ENCODE measurements around the gene NFATC2.

DNA sequence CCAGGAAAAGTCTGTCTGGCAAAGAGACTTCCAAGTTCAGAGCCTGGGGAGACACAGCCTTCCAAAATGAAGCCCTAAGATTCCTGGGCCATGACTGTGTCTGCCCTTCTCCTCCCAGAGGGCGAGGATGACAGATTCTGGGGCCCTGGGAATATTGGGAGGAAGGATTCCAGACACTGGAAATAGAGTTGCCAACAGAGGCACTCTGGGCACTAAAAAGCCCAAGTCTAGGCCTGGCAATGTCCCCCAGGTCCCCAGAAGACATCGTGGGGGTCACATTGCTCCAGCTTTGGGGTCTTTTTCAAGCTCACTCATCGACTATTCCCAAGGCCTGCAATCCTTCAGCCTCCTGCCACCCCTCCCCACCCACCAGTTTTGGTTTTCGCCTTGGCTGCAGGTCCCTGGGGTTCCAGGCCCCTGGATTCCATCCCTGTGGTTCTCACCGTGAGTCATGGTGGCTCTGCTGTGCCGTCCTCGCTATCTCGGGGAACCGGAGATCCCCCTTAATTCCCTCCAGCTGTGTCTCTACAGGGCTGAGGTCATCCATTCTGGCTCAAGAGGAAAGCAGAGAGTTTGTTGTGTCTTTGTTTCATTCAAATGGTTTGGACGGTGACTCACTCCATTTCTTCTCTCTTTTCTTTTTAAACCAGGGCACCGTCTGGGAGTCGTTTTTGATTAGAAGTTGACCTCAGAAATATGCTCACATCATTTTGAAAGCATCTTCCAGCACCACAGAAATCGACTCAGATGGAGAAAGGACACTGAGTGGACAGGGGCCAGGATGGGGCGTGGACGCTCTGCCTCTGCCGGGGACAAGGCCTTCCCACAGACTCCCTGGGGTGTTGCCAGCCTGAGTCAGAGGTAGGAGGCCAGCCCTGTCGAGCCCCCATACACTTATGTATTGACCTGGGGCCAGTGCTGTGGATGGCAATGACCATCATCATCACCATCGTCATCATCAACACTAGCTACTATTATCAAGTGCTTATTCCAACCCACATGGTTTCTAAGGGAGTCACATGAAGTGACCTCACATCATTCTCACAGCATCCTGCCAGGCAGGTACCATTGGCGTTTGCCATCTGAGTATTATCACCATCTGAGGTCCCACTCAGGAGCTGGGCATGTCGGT, 176.4 kb downstream of the NFATC2 start:
- RRBS: no CpG with 5 or more reads among the region's 20 CpGs

- RRBS: 2% methylated on average over 5 of the region's 20 CpGs
Observed at GRCh38 chr20:51404590-51405554, 137.6 kb downstream of the NFATC2 start.

DNA sequence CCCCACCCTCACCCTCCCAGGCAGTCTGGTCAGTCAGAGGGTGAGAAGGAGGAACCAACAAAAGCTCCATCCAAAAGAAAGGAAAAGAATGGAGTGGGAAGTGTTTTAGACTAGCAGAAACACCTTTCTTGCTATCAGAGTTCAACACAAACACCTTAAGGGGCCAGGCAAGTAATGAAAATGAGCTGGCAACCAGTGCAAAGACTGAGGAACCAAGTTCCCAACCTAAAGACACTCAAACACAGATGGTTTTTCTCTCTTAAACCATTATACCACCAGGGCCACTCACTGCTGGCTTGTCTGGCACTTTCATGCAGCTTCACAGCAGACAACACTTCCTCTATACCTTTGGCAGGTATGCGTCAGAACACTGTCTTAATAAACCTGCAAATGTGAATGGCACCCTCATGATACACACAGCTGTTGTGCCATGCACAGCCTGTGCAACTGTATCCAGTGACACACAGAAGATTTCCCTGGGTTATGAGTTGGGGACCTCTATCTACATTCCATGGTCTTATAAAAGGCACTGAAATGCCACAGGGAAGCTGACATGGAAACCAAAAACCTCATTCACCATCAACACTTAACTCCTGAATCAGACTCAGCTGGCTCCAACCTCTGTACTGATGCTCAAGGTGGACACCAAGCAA, 41.6 kb downstream of the NFATC2 start:
- RRBS: no CpG with 5 or more reads among the region's 1 CpG

DNA sequence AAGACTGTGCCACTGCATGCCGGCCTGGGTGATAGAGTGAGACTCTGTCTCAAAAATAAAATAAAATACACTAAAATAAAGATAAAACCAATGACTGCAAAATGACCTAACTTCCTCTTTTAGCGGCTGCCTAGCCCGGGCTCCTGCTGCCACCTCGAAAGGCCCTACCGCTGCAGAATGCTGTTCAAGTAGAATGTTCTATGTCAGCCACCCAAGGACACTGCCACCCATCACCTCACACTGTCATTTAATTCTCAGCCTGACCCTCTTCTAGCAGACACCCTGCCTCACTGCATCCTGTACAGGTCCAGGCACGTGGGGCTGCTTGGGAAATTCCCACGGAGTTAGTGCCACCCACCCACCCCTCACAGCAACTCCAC, 17.4 kb downstream of the NFATC2 start:
- RRBS: no CpG with 5 or more reads among the region's 7 CpGs

DNA sequence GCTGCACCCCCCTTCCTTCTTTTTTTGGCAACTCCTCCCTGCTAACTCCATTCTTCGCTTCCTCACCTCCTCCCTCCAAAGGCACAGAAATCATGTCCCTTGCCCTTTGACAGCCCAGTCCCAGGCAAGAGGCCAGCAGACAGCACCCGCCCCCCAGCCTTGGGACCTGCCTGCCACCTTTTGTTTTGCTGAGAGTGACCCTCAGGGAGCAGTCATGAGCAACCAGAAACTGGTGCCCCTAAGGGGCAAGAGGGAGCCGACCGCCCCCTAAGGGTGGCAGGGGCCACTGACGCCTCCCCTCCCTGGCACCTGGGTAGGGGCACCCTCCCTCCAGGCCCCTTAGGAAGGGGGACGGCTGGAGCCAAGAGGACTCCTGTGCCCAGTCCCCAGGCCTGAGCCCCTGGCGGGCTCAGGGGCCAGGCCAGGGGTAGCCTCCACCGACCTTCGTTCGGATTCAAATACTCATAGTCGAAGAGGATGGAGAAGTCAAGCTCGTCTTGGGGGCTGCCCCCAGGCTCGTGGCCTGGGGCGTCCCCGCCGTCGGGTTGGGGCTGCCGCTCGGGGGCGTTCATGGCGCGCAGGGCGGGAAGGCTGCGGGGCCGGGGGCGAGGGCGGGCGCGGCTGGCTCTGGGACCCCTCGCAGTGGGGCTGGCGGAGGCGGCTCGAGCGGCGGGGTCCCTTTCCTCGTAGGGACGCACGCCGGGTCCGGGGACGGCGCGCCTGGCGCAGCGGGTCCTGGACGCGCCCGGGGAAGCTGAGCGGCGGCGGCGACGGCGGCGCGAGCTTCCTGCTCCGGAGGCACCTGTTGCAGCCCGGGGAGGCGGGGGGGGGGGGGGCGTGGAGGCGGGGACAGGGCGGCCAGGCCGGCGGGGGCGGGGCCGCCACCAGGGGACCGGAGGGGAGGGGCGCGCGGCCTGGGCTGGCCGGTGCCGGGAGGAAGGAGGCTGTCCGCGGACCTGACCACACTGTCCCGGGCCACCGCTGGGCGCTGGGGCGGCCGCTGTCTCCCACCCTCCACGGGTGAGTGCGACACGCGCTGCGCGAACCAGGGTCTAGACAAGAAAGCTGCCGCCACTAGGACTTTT, at the start of gene NFATC2:
Gene NFATC2 (minus strand): TSS at position 792 of the 1,085 bp plus-strand sequence.
- RRBS: 2% methylated on average over 36 of the region's 86 CpGs

GRCh38 chr20:51630924-51632201, 88.8 kb upstream of the NFATC2 start:
- RRBS: no CpG with 5 or more reads among the region's 28 CpGs

DNA sequence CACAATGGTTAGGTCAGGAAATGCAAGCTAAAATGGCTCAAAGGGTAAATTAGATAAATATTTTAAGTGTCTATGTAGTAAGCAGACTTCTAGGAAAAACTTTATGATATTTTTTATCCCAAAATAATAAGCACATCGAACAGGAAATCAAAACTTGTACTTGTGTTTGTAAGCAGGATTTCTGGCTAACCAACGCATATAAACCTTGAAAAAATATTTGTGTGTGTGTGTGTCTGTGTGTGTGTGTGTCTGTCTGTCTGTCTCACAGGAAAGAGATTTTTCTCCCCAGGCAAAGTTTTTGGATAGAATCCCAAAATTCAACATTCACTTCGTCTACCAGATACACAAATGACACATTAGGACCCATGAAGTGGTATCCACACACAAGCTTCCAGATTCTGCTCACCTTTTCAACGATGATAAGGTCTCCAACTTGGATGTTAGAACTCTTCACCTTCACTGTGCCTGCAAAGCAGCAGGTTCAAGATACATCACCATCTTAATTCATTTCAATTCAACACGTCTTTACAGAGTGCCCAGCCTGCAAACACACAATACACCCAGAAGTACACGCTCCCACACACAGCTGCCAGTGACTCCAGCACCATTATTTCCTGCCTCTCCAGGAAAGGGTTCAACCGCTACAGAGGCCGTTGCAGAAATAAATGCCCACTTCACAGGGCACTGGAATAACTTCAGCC, 71.0 kb downstream of the ATP9A start:
- RRBS: no CpG with 5 or more reads among the region's 8 CpGs

- RRBS: no CpG with 5 or more reads among the region's 16 CpGs
Observed at GRCh38 chr20:51725351-51726255, 42.6 kb downstream of the ATP9A start.

DNA sequence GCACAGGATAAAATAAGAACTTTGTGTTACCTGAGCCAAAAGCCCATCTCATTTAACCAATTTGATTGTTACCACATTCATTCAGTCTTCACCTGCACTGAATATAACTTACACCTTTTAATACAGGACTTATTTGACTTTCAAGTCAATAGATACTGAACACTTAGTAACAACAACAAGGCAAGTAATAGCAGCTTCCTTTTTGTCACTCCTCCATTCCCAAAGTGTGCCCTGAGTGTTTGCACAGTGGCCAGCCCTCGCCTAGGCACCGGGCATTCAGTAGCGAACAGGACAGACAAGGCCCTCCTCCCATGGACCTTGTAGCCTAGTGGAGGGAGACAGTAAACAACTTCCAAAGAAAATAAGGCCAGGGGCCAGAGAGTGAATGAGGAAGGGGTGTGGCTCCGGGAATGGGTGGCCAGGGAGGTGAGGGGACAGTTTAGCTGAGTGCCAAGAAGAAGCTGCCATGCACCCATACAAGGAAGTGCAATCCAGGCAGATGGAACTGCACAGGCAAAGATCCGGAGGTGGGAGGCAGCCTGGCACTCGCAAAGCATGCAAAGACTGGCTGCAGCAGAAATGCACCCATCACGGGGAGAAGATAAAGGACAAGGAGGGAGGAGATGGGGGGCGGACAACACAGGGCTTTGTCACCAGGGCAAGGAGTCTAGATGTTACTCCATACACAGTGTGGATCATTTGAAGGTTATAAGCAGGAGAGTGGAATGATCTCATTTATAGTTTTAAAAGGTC, 32.4 kb downstream of the ATP9A start:
- RRBS: 10% methylated on average over 1 of the region's 8 CpGs

DNA sequence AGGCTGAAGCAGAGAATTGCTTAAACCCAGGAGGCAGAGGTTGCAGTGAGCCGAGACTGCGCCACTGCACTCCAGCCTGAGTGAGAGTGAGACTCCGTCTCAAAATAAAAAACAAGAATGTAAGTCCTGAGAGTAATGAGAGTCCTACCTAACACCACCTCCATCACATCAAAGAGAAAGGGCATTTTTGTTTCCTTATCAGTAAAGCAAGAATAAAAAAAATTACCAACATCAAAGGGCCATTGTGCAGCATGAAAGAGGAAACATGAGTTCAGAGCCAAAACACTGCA, 7.3 kb downstream of the ATP9A start:
- RRBS: no CpG with 5 or more reads among the region's 3 CpGs

- RRBS: no CpG with 5 or more reads among the region's 3 CpGs
Observed at GRCh38 chr20:52230518-52230890, 38.9 kb upstream of the ZFP64 start.

GRCh38 chr20:52946043-52946475, 26.1 kb upstream of the TSHZ2 start:
- RRBS: no CpG with 5 or more reads among the region's 2 CpGs

DNA sequence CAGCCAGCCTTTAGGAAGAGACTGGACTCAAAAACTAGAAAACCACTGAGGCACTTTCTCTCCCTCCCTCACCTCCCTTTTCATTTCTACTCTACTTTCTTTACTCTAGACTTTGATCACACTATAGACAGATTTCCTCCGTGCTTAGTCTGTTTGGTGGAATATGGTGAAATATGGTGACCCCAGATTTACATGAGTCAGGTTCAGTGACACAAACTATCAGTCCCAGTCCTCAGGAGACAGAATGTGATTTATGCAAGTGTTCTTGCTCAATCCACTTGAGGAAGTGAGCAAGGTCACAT, 23.8 kb upstream of the TSHZ2 start:
- RRBS: no CpG with 5 or more reads among the region's 1 CpG

DNA sequence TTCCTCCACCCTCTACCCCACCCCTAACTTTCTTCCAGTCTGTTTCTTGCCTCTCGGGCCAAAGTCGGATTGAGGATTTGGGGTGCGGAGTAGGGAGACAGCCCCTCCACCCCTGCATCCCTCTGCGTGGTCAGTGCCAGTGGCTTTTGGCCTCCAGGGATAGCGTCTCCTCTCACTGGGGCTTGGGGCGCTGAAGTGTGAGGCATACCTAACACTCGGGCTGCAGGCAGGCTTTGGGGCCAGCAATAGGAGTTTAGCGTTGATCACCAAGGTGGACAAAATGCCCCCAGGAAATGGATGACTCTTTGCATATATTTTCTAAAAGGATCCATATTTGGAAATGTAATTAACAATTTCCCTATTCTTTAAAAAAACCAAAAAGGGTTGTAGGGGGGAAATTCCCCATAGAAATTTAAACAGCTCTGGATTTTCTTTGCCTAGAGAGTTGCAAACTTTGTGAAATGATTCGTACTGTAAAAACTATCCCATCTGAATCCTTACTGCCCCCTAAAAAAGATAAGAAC, 1.5 kb downstream of the TSHZ2 start:
- RRBS: no CpG with 5 or more reads among the region's 9 CpGs

- RRBS: no CpG with 5 or more reads among the region's 5 CpGs
Observed at GRCh38 chr20:53118348-53119119, 146.4 kb downstream of the TSHZ2 start.

GRCh38 chr20:53125817-53127085, 154.1 kb downstream of the TSHZ2 start:
- RRBS: no CpG with 5 or more reads among the region's 14 CpGs

DNA sequence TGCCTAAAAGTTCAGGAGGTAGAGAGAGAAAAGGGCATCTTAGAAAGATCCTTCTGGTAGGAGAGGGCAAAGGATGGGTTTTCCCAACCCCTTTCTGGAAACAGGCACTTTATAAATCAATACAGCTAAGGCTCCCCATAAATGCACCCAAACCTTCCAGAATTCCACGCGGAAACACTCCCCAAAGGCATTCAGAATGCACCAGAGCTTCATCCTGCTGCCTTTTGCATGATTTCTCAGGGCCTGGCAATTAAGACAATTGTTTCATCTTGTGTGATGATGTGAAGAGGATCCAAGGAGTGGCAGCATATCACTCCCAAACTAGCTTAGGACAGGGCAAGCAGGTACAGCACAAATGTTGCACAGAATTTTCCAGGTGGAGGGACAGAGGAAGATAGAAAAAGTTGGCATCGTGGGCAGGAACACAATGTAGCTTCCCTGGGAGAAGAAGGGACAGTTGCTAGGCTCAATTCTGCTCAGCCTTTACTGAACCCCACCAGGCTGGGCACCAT, 275.4 kb downstream of the ZNF217 start:
- RRBS: no CpG with 5 or more reads among the region's 3 CpGs

DNA sequence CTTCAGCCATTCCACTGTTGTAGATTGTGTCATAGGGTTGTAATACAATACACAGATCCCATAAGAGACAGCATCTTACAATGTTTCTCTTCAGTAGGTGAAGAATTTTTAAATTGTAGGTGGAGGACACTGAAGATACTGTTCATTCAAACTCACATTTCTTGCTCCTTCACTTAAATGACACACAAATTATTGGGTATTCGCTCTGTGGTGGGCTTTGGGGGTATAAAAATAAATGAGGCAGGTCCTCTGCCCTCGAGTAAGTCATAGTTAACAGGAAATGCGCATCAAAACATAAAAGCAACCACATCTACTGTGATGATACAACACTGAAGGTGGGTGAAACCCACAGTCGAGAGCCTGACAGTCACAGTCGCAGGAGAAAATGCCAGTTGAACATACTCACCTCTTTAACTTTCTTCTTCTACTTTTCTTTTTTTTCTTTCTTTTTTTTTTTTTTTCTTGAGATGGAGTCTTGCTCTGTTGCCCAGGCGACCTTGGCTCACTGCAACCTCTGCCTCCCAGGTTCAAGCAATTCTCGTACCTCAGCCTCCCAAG, 205.4 kb downstream of the ZNF217 start:
- RRBS: no CpG with 5 or more reads among the region's 7 CpGs

DNA sequence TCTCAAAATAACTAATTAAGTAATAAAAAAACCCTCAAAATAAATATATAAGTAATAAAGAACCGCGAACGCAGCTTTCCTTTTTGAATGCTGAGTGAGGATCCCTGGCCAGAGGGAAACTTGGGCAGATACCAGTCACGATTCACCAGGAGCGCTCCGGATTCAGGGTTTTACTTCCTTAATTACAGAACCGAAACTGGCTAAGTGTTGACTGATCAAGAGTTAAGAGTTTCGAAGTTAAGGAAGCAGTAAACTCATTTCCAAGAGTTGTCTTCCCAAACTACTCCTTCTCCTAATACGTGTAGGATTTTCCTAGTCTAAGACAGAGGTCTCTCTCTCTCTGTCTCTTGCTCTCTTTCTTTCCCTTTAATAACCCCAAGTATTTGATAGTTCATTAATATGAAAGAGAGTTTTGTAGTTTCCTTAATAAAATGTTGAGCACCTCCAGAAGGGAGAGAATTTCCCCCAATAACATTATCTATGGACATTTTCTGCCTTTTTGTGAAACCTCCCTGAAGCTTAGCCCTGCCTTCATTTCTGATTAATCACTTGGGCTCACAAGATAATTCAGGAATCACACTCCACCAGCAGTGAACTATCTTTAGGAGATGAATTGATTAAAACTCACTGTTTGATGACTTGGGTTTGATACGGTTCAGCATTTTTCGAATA, 61.5 kb upstream of the ZNF217 start:
- RRBS: no CpG with 5 or more reads among the region's 11 CpGs

GRCh38 chr20:53678008-53678584, 84.5 kb upstream of the ZNF217 start:
- RRBS: no CpG with 5 or more reads among the region's 9 CpGs

All from GM19240 (cell line).